SK-N-MC (cell line): ENCODE measurements around a stretch of chr12.

- RRBS = no CpG with 5 or more reads among the region's 5 CpGs
These were observed 211.7 kb downstream of the DUSP6 start for GRCh38 chr12:89140513-89141018.

- RRBS = no CpG with 5 or more reads among the region's 5 CpGs
These were observed 189.6 kb downstream of the DUSP6 start for GRCh38 chr12:89162438-89163291.

DNA sequence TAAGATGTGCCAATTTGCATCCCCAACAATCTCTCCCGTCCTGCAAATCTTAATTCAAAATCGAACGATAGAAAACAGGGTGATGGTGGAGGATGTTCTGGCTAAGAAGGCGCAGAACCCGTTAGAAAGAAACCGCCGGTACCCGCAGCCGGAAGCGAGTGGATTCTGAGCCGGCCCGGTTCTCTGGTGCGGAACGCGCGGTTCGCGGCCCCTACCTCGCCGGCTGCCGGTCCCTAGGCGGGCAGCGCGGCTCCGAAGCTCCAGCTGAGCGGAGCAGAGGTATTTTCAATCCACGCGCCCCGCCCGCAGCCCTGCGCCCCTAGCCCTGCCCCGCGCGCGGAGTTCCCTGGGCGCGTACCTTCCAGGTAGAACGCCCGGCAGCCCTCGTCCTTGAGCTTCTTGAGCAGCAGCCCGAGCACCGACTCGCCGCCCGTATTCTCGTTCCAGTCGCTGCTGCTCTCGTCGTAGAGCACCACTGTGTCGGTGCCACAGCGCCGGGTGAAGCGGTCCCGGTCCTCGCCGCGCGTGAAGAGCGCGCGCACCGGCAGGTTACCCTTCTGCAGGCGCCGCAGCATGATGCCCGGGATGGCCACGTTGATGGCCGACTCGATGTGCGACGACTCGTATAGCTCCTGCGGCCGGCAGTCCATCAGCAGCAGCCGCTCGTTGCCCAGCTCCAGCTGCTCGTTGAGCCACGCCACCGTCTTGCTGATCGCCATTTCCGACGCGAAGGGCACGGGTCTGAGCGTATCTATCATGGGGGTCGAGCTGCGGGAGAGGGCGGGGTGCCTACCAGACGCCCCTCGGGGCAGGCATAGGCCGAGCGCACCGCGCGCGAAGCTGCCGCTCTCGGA, 792 bp downstream of the DUSP6 start:
- RRBS = 5% methylated on average over 19 of the region's 97 CpGs

GRCh38 chr12:89353894-89355056, 2.0 kb upstream of the DUSP6 start:
- RRBS = 52% methylated on average over 24 of the region's 85 CpGs

DNA sequence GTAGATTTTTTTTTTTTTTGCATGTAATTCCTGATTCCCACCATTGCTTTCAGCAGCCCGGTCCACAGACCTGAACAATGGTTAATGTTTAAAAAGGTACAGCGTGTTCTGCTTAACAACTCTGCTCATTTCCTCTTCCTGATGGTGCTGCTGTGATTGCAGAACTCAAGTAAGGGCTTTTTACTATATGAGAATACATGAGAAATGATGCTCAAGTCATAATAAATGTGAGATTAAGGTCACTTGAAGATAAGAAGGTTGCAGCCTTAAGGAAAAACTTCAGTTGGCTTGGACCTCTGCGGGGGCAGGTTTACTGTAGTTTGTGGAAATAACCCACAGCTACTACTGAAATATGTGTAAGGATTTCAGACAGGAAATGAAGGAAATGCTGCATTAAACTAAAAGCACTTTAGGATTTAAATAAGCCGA, 37.9 kb upstream of the DUSP6 start:
- RRBS = no CpG with 5 or more reads among the region's 4 CpGs

- RRBS = no CpG with 5 or more reads among the region's 4 CpGs
These were observed 61.0 kb downstream of the ATP2B1 start for GRCh38 chr12:89647589-89648090.

GRCh38 chr12:89690760-89691047, 17.9 kb downstream of the ATP2B1 start:
- RRBS = no CpG with 5 or more reads among the region's 1 CpG

DNA sequence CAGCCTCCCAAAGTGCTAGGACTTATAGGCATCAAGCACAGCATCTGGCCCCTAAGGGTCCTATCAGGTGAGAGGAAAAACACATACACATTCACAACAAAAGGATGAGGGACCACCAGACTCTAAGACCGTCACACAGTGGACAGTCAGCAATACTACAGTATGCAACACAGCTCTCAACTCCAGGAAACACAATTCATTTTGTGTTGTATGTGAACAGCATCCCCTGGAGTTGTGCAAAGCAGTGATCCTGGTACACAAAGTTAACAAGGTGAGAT, 6.9 kb downstream of the ATP2B1 start:
- RRBS = no CpG with 5 or more reads among the region's 1 CpG

- RRBS = no CpG with 5 or more reads among the region's 3 CpGs
These were observed 24.8 kb downstream of the EPYC start for GRCh38 chr12:90980028-90980333.

GRCh38 chr12:91126517-91127160, 15.3 kb upstream of the LUM start:
- RRBS = no CpG with 5 or more reads among the region's 1 CpG

- RRBS = no CpG with 5 or more reads among the region's 4 CpGs
These were observed 30.9 kb upstream of the LUM start for GRCh38 chr12:91142078-91142764.

DNA sequence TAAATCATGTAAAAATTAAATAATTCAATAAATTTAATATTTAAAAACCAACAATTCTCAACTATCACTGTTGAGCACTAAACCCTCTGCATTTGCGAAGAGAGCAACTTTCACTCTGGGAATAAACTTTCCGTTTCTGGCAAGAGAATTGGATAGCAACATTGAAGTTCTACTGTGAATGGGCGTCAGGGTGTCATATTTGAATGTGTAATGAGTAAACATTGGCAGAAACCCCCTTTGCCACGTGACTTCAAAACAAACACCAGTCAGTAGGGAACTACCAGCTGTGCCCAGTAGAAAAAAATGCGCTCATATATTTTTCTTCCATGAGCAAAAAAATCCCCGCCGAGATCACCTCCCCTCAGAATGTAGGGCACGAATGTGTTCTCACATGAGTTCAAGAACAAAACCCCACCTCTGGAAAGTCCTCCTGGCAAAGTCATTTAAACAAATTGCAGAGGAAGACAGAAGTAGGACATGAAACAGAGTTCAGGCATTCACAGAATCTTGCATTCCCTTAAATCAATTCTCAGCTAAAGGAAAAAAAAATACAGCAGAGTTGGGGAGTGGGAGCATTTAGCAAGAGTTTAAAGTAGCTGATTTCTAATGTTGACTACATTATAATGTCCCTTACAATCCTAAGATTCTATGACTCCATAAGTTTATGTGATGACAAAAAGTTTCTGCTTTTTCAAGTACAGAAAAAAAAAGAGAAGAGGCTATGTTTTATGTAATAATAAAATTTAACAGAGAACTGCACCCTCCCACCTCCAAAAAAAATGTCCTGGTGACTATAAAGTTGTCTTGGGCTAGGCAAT, 80.5 kb downstream of the BTG1 start:
- RRBS = no CpG with 5 or more reads among the region's 8 CpGs

DNA sequence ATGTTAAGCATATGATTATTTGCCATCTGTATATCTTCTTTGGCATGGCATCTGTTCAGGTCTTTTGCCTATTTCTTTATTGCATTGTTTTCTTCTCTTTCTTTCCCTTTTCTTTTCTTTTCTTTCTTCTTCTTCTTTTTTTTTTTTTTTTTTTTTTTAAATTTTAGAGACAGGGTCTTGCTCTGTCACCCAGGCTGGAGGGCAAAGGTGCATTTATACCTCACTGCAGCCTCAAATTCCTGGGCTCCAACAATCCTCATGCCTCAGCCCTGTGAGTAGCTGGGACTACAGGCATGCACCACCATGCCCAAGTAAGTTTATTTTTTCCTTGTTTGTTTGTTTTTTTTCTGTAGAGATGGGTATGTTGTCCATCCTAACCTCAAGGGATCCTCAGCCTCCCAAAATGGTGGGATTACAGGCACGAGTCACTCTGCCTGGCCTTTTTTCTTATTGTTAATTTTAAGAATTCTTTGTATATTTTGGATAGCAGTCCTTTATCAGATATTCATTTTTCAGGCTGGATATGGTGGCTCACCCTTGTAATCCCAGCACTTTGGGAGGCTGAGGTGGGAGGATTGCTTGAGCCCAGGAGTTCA, 51.7 kb downstream of the BTG1 start:
- RRBS = no CpG with 5 or more reads among the region's 1 CpG

DNA sequence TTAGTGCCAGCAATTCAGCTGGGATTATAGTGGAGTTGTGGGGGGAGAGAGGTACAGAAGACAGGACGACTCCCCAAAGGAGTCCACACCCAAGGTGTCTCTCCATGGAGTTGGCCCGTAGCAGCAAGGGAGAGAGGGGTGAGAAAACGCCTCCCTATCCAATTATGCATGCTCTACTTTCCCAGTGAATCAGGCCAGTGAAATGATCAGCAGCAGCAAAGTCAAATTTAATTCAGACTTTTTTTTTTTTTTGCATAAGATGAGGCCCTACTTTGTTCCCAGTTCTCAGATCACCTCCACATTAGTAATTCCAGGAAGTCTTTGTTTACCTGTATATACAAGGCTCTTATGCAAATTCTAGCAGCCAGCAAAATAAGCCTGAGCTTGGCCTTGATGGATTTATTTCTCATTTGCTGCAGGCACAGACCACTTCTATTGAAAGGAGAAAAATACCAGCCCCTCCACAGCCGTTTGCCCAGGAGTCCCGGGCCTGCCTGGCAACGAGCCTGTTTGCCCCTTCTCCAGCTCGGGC, 38.4 kb downstream of the BTG1 start:
- RRBS = no CpG with 5 or more reads among the region's 7 CpGs

DNA sequence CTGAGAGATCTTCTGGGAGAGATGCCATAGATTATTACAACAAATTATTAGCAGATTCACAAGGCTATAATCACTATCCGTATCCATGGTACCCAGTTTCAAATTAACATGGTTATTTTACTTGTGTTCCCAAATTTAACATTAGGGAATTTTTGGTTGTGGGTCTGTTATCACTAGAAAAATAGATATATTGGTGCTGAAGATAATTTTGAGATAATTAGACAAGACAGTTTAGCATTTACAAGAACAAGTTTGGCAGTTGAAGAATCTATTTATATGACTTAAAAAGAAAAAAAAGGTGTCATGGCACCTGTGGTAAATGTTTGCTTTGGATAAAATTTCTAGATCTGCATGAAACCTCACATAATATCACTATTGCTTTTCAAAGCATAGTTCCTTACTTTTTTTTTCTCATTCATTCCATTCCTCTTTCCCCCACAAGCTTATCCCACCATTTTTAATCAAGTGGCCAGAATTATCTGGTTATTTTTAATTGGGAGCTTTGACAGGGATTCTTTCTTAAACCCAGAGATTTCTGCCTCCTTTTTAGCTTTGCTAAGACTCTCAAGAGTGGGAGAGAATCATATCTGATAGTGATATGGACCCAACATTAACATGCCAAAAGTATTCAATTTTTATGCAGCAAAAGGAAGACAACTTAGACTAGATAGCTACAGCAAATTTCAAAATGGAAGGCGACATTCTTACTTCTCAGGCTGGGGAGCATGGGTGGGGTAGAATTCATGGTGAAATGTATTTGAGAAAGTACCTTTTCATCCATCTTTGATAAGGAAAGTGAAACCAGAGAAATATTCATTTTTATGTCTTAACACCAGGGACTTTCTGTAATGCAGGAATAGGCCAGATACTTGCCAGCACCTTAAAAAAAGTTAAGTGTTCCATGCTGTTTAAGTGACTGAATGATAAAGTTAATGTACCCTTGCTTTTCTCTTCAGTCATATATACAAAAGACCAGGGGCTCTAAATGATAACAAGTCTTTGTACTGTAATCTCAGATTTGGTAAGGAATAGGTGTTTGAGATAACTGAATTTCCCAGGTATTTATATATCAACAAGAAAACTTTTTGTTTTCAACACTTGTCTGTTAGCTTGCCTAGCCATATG, 13.6 kb downstream of the BTG1 start:
- RRBS = no CpG with 5 or more reads among the region's 2 CpGs

DNA sequence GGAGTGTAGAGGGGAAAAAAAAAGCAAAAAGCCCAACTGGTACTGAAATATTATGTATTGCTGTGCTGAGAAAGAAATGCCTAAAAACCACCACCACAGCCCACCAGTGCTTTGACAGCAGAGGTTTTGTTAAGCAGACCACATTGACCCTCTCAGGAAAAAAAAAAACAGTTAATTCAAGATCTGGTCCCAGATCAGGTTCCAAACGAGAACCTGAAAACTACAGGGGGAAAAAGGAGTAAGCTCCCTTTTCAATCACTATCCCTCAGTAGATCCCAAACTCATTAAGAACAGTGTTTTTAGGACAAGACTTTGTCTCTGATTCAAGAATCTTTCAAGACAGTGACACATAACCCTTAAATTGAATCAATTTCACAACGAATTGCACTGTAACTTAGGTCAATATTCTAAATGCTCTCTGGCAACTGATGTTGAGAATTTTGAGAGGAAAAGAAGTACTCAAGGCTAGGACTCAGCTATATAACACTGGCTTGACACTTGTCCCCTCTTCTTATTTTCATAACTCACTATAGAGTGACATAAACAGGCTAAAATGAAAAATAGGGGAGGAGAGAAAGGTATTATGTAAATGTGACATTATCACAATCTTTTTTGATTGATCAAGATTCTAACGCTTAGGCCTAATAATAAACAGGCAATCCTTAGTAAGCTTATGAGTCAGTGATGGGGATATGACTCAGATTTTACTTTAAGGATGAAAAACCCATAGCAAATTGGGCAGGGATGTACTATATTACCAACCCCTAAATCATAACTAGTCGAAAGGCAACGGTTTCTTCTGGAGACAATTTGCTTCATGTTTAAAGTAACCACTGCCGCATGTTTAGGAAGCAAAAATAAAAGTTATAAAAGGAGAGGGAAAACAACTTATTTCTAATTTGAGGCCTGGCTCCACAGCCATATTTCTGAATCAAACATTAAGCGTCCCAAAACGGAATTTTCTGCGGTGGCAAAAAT, 11.0 kb downstream of the BTG1 start:
- RRBS = no CpG with 5 or more reads among the region's 9 CpGs

GRCh38 chr12:92136063-92136357, 9.6 kb downstream of the BTG1 start:
- RRBS = no CpG with 5 or more reads among the region's 4 CpGs

- RRBS = no CpG with 5 or more reads among the region's 2 CpGs
These were observed 7.4 kb downstream of the BTG1 start for GRCh38 chr12:92138061-92138843.

DNA sequence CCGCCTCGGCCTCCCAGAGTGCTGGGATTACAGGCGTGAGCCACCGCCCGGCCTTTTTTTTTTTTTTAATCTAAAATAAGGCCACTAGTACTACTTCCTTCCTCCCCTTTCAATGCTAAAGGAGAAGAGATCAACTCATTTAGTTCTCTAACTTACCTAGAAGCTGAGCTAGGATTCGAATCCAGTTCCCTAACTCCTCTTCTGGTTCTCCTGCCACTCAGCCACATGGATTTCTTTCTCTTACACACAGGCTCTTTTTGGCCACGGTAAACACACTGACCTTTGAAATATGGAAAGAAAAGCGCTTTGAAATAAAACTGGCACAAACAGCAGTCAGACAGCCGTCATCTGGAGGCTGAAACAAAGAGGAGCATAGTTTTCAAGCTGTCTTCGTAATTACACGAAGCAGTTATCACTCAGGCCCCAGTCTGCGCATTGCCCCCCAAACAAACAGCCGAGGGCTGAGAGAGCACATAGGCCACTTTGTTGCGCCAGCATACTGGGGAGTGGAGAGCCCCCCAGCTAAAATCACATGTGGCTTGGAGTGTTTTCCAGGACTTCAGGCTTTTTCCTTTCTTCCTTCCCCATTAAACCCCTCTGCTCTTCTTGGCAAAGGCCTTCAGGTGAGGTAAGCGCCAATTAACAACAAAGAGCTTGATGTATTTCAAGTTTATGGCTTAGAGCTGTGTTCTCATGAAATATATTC, 142.8 kb upstream of the BTG1 start:
- RRBS = no CpG with 5 or more reads among the region's 15 CpGs

GRCh38 chr12:92398367-92398917, 252.8 kb upstream of the BTG1 start:
- RRBS = no CpG with 5 or more reads among the region's 3 CpGs